MCF 10A (cell line): ENCODE measurements around a stretch of chr1.

- PRO-cap: bidirectional peak, plus-strand start at chr1:8660622, minus-strand start at chr1:8660599
- RRBS: no CpG with 5 or more reads among the region's 7 CpGs
Observed at GRCh38 chr1:8660117-8660847, 157.2 kb downstream of the RERE start.

GRCh38 chr1:8663032-8663799, 154.2 kb downstream of the RERE start:
- PRO-cap: no peak
- RRBS: no CpG with 5 or more reads among the region's 4 CpGs

GRCh38 chr1:8679285-8679894, 138.1 kb downstream of the RERE start:
- PRO-cap: no peak
- RRBS: no CpG with 5 or more reads among the region's 5 CpGs

DNA sequence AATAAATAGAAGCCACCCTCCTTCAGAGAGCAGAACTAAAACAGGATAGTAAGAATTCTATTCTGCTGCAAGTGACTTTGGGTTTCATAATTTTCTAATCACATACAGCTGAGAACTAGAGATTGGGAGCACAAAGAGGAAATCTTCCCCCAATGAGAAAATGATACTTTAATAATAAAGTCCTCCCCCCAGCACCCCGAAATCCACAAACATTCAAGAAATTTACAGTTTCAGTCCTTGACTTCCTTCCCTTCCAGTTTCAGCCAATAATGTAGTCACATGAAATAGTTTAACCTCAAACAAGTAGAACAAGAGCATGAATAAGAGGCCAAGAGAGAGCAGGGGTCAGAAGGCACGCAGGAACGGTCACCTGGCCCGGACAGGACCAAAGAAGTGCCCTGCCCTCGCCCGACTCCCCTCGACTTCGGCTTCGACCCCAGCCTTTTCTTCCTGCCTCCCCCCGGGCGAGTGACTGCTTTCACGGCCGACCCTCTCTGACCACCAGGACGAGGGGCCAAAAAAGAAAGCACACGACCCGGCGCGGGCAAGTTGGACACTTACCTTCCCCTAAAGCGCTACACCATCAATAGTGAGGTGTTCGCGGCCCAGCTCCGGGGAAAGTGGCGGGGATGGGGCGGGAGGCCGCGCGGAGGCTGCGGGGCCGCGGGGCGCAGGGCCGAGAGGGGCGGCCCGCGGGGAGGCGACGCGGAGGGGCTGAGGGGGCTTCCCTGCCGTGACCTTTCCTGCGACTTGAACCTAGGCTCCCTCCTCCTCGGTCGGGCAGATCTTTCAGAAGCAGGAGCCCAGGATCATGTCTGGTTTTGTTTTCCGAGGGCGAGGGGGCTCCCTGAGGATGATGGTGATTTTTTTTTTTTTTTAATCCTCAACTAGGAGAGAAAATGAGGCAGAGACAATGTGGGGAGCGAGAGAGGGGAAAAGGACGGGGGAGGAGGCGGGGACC, 561 bp downstream of the RERE start:
- PRO-cap: bidirectional peak, plus-strand start at position 331 of the sequence, minus-strand start at position 263 of the sequence
- RRBS: 1% methylated on average over 16 of the region's 47 CpGs

DNA sequence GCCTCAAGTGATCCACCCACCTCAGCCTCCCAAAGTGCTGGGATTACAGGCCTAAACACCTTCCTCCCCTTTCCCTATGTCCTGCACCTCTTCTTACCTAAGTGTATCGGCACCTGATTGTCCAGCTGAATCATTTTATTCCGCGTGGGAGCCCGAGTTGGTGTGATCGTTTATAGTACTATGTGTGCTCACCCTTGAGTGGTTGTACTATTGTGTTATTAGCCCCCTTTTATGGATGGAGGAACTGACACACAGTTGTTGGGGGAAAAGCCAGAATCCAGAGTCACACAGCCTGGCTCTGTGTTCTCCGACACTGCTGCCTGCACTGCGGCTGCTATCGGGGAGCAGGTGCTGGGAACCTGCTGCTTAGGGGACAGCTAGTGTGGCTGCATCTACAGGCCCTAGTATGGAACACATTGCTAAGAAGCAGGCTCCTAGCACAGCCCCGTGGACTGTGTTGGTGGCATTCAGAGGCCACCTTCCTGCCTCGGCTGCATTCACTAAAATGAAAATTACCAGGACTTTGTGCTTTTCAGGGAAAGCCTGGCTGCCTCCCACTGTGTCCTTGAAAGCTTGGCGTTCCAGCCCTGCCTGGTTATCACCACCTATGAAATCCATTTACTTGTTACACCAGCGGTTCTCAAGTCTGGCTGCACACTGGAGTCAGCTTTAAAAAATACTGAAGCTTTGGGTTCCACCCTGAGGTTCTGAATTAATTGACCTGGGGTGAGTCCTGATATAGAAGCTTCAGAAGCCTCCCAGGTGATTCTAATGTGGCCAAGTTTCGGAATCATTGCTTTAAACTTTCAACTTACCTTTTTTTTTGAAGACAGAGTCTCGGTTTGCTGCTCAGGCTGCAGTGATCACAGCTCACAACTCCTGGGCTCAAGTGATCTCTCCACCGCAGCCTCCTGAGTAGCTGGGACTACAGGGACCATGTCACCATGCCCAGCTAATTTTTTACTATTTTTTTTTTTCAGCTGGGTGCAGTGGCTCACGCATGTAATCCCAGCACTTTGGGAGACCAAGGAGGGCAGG, 21.4 kb downstream of the ENO1 start:
- PRO-cap: bidirectional peak, plus-strand start at position 254 of the sequence, minus-strand start at position 176 of the sequence
- RRBS: no CpG with 5 or more reads among the region's 16 CpGs

DNA sequence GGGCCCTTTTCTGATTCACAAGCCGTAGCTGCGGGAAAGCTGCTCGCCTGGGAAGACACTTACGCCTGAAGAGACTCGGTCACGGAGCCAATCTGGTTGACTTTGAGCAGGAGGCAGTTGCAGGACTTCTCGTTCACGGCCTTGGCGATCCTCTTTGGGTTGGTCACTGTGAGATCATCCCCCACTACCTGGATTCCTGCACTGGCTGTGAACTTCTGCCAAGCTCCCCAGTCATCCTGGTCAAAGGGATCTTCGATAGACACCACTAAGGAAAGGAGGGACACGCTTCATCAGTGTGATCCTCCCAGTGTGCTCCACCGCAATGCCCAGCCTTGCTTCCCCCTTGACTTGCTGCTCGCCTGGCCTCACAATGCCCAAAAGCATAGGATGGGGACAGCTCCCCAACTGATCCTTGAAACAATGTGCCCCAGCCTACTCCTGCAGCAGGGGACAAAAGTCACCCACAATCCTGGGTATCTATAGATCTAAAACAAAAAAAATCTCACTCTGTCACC, 14.6 kb downstream of the ENO1 start:
- PRO-cap: no peak
- RRBS: no CpG with 5 or more reads among the region's 13 CpGs

DNA sequence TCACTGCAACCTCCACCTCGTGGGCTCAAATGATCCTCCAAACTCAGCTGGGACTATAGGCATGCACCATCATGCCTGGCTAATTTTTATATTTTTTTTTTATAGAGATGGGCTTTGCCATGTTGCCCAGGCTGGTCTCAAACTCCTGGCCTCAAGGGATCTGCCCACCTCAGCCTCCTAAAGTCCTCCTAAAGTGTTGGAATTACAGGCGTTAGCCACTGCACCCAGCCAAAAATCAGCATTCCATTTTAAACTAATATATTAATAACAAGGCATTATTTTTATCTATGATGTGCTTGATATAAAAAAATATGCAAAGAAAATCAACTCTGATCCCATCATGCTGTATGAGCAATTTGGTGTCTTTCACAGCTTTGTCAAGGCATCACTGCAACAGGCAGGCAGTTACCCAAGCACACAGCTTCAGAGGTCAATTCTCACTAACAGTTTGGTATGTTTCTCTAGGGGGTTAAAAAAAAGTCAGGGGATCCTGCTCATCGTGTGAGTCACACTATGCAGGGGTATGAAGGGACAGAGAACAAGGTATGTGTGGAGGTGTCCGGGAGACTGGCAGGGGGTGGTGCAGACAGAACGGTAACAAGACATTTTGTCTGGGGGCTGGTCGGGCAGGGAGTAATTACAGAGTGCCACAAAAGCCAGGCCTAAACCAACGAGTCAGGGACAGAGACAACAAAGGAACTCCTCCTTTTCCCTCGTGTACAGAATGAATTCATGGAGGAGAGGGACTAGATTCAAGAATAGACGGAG, 9.5 kb downstream of the ENO1 start:
- PRO-cap: bidirectional peak, plus-strand start at position 565 of the sequence, minus-strand start at position 542 of the sequence
- RRBS: no CpG with 5 or more reads among the region's 9 CpGs

GRCh38 chr1:8986728-8987223, 39.4 kb downstream of the SLC2A7 start:
- PRO-cap: no peak
- RRBS: no CpG with 5 or more reads among the region's 11 CpGs

- PRO-cap: no peak
- RRBS: no CpG with 5 or more reads among the region's 9 CpGs
Observed at GRCh38 chr1:8987748-8988207, 38.4 kb downstream of the SLC2A7 start.

DNA sequence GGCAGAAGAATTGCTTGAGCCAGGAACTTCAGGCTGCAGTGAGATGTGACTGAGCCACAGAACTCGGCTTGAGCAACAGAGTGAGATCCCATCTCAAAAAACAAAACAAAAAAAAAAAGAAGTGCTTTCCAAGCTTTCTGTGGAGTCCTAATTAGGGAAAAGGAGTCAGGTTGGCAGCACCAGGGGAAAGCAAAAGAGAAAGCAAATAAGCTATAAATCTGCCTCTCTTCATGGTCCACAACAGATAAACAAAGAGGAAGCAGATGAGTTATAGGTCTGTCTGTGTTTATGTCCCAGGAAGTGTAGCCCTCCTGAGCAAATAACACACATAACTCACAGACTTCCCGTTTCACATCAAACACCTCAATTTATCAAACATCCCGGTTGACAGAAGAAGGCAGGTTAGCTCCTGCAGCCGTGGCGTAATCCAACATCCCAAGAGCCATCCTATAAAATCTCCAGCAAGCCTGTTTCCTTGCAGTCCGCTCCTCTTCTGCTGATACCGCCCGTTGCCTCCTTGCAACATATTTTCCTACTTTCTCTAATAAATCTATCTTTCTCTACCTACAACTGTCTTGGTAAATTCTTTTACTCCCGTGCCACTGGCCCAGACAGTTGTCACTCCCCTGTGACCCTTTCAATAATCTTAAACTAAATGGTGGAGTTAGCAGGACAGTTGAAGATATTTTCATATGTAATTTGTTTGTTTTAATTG, 5.6 kb upstream of the SLC2A5 start:
- PRO-cap: no peak
- RRBS: no CpG with 5 or more reads among the region's 9 CpGs

- PRO-cap: no peak
- RRBS: no CpG with 5 or more reads among the region's 12 CpGs
Observed at GRCh38 chr1:9121969-9122525, 6.9 kb downstream of the GPR157 start.

- PRO-cap: no peak
- RRBS: 95% methylated on average over 3 of the region's 12 CpGs
Observed at GRCh38 chr1:9164862-9165696, 36.2 kb upstream of the GPR157 start.

DNA sequence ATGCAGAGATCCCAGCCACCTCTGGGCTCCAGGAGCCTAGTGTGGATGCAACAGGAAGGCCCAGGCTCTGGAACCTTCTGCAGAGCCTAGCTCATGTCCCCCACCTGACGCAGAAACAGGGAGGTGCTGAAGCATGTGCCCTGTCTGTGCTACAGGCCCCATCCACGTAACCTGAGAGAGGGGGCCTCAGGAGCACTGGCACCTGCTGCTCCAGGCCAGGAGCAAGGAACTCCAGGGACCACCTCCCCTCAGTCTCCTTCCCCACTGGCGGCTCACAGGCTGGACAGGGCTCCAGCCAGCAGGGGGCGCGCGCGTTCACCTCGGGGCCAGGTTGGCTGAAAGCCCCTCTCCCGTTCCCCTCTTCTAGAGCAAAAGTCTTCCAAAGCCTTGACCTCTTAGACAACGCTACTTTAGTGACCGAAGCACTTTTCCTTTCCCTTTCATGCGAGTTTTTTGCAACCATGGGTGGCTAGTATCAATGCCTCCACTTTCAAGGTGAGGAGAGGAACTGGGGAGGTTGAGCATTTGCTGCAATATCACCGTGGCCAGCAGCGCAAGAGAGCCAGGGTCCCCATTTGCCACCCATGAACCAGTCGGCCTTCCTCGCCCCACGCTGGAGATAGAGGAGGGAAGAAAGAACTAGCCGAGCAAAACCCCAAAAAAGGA, 52.4 kb upstream of the GPR157 start:
- PRO-cap: no peak
- RRBS: no CpG with 5 or more reads among the region's 18 CpGs

- PRO-cap: no peak
- RRBS: no CpG with 5 or more reads among the region's 7 CpGs
Observed at GRCh38 chr1:9267838-9268627, 24.7 kb upstream of the SPSB1 start.

- PRO-cap: no peak
- RRBS: 38% methylated on average over 6 of the region's 23 CpGs
Observed at GRCh38 chr1:9384521-9385336, 92.0 kb downstream of the SPSB1 start.

DNA sequence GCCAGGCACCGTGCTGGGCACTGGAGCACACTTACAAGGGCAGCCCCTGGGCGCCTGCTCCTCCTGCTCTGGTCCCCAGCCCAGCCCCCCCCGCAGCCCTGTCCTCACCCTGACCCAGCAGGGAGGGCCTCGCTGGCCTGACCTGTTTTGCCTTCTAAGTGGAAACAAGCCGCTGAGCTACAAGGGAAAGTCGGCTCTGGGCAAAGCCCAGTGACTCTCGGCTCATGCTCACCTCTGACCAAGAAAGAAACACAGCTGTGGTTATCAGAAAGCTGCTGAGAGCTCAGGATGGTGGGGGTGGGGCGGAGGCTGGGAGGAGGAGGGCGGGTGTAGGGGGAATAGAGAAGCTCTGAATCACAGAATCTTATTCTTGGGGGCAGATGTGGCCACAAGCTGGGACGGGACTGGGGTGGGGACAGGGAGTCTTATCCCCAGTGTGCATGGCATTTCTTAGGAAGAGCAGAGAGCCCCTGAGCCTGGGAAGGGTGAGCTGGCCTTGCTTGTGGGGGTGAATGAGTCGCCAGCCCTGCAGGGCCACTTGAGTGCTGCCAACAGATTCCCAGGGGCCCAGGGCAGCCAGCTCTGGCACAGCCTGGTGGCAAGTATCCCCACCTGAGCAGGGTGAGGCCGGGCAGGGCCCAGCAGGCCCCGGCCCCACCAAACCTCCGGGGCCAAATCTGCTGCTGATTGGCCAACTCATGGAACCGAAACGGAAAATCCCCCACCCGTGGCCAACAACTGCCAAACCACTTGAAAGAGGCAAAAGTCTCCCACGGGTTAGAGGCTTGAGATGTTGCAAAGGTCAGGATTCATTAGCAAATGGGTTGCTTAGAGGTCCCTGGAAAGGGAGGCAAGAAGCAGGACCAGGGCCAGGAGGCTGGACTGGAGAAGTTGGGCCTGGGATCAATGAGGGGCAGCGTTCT, 120.6 kb downstream of the SPSB1 start:
- PRO-cap: no peak
- RRBS: no CpG with 5 or more reads among the region's 19 CpGs

DNA sequence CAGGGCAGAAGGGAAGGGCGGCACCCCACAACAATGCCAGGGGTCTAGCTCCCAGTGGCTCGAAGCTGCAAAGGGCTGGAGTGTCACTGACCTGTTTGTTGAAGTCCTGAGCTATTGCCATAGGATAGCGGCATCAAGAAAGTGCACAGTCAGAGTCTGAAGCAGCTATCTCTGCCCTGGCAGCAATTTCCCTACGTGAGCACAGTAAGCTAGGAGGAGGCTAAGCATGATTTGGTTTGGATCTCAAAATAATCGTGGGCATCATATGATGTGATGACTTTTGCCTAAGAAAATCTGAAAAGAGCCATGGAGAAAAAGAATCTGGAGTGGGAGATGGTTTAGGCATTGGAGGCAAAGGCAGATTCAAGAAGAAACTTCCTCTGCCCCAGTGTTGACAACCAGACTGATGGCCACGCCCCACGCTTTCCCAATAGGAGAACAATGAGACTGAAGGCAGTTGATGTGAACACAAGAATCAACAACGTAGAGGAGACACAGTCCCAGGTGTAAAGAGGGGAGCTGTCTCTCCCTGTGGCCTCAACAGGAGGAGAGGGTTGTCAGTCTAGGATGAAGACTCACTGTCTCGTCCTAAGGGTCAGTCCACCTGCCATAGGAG, 100.0 kb upstream of the SLC25A33 start:
- PRO-cap: no peak
- RRBS: no CpG with 5 or more reads among the region's 9 CpGs

GRCh38 chr1:9494760-9495591, 44.3 kb upstream of the SLC25A33 start:
- PRO-cap: no peak
- RRBS: no CpG with 5 or more reads among the region's 46 CpGs

- PRO-cap: no peak
- RRBS: no CpG with 5 or more reads among the region's 7 CpGs
Observed at GRCh38 chr1:9551143-9551765, 12.0 kb downstream of the SLC25A33 start.

GRCh38 chr1:9556027-9556370, 16.7 kb downstream of the SLC25A33 start:
- PRO-cap: no peak
- RRBS: no CpG with 5 or more reads among the region's 3 CpGs